Keratinocyte (primary cell): ENCODE measurements around a stretch of chr1.

GRCh38 chr1:21331950-21332606, 41.8 kb upstream of the ECE1 start:
CAGE:
- cytosol, long polyA minus RNA = no peak
- cytosol, long polyA plus RNA = no peak
- long polyA plus RNA = no peak
- nucleus, long polyA minus RNA = no peak
- nucleus, long polyA plus RNA = no peak

DNA sequence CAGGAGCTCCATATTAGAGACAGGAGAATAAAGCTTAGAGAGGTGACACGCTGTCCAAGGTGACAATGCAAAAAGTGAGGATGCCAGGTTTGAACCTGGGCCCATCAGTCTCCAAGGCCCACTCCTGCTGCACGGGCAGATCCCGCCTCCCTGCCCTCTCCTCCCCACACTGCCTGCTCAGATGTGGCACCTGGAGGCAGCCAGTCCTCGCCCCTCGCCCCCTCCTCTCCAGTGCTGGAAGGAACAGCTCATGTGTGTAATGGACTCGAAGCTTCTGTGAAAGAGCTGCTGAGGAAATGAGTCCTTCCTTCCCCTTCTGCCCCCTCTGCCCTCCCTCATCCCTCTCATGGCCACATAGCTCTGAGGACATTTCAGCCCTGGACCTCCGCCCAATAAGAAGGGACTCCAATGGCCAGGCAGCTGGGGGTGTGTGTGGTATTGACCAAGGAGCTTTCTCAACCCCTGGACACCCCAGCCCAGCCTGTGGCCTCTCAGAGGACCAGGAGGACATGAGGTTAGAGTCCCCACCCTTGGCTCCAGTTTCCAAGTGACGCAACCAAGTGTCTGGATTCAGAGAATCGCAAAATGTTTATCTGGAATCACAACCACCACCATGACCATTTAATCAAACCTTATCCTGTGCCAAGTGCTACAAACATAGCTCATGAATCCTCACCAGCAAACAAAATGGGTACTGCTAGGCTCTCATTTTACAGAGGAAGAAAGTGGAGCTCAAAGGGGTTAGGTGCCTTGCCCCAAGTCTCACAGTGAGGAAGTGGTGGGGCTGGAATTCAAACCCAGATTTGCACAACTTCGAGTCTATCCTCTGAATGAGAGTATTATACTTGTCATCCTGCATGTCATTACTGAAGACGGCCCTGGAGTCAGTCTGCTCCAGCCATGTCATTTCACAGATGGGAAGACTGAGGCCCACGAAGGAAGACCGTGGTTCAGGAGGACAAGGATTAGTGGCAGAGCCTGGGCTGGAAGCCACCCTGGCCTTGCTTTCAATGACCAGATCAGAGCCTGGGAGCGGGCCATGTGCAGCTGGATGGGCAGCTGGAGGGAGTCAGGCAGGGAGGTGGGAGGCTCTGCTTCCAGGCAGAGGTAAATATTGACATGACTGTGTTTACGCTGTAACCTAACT, 47.8 kb upstream of the ECE1 start:
CAGE:
- cytosol, long polyA minus RNA = no peak
- cytosol, long polyA plus RNA = no peak
- long polyA plus RNA = no peak
- nucleus, long polyA minus RNA = no peak
- nucleus, long polyA plus RNA = no peak

GRCh38 chr1:21440735-21441158, 810 bp downstream of the NBPF3 start:
CAGE:
- cytosol, long polyA minus RNA = no peak
- cytosol, long polyA plus RNA = no peak
- long polyA plus RNA = no peak
- nucleus, long polyA minus RNA = no peak
- nucleus, long polyA plus RNA = no peak

CAGE:
- cytosol, long polyA minus RNA = no peak
- cytosol, long polyA plus RNA = no peak
- long polyA plus RNA = no peak
- nucleus, long polyA minus RNA = no peak
- nucleus, long polyA plus RNA = no peak
These were observed 904 bp downstream of the ALPL start for GRCh38 chr1:21510139-21510514.

CAGE:
- cytosol, long polyA minus RNA = no peak
- cytosol, long polyA plus RNA = no peak
- long polyA plus RNA = no peak
- nucleus, long polyA minus RNA = no peak
- nucleus, long polyA plus RNA = no peak
These were observed 60.4 kb downstream of the RAP1GAP start for GRCh38 chr1:21608765-21609181.

GRCh38 chr1:21669719-21670457, 731 bp upstream of the RAP1GAP start:
CAGE:
- cytosol, long polyA minus RNA = no peak
- cytosol, long polyA plus RNA = no peak
- long polyA plus RNA = no peak
- nucleus, long polyA minus RNA = no peak
- nucleus, long polyA plus RNA = no peak

GRCh38 chr1:21704230-21704641, 35.1 kb upstream of the RAP1GAP start:
CAGE:
- cytosol, long polyA minus RNA = no peak
- cytosol, long polyA plus RNA = no peak
- long polyA plus RNA = no peak
- nucleus, long polyA minus RNA = no peak
- nucleus, long polyA plus RNA = no peak

DNA sequence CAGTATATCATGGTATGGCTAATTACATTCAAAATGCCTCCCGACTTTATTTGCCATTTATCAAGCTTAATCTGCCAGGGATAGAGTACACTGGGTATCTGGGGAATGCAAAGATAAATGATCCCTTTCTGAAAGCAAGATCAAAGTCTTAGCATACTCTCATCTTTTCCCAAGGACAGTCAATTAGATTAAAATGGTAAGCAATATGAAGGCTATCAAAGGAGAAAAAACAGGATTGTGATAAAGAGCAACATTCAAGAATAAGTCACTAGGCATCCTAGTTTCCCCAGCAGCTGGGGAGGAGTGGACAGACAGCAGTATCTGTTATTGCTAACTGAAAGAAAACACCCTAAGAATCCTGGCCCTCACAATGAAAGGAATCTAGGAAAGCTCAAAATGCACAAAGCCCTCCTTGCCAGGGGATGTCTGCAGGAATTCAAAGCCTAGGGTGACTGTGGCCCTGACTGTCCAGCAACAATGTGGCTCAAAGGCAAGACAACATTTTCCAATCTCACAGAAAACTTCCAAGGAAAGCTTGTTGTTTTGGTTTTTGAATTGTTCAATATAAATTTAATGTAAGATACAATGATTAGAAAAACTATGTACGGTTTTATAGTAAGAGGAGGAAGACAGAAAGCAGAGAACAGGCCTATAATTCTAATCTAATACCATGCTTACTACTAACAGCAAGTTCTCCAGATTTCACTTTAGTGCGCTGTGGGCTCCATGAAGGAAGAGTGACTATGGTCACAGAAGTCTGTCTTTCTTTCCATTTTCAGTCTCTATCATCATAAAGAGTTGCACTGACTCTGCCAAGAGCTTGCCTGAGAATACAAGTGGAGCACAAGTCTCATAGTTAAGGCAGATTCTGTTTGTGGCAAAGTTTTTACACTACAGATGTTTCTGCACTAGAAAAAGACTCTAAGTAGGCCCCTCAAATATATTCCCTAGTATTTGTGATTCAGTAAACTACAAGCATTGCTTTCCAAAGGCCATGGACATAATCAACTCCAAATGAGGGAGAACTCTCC, 56.8 kb downstream of the USP48 start:
CAGE:
- cytosol, long polyA minus RNA = no peak
- cytosol, long polyA plus RNA = no peak
- long polyA plus RNA = no peak
- nucleus, long polyA minus RNA = no peak
- nucleus, long polyA plus RNA = no peak

GRCh38 chr1:21783366-21784517, 793 bp upstream of the USP48 start:
CAGE:
- cytosol, long polyA minus RNA = no peak
- cytosol, long polyA plus RNA = no peak
- long polyA plus RNA = no peak
- nucleus, long polyA minus RNA = no peak
- nucleus, long polyA plus RNA = no peak

GRCh38 chr1:21814166-21814820, 2.2 kb downstream of the LDLRAD2 start:
CAGE:
- cytosol, long polyA minus RNA = no peak
- cytosol, long polyA plus RNA = no peak
- long polyA plus RNA = no peak
- nucleus, long polyA minus RNA = no peak
- nucleus, long polyA plus RNA = no peak

DNA sequence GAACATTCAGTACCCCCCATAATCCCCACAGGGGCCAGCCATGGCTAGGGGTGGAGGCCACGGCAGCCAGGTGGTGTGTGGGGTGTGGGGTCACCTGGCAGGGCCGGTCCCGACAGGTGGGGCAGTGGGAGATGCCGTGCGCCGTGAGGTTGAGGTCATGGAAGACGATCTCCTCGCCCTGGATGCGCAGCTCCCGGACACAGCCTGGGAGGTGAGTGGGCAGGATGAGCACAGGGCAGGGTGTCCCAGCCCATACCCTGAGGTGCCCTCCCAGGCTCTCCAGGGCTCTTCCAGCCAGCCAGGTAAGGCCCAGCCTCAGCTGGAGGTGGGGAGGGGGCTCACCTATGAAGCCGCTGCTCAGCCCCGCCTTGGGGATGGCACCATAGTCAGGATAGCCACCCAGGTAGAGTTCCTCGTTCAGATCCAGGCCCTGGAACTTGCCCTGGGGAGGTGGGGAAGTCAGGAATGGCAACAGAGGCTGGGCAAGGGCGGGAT, 19.1 kb downstream of the LDLRAD2 start:
CAGE:
- cytosol, long polyA minus RNA = no peak
- cytosol, long polyA plus RNA = no peak
- long polyA plus RNA = no peak
- nucleus, long polyA minus RNA = no peak
- nucleus, long polyA plus RNA = no peak

DNA sequence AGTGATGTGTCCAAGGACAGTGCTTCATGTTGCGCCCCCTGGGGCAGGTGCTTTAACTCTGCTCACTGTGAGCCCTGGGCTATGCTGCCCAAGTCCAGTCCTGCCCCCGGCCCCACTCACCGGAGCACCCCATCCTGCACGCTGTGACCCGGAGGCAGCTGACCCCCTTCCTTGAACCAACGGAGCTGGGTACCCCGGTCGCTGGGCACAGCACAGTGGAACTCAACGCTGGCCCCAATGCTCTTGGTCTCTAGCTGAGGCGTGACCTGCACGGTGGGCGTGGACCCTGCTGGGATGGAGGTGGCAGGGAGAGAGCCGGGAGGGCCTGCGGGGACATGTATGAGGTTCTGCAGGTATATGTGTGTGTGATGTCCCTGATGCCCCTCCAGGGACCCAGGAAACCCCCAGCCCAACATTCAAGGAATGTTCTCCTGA, 24.6 kb downstream of the LDLRAD2 start:
CAGE:
- cytosol, long polyA minus RNA = no peak
- cytosol, long polyA plus RNA = no peak
- long polyA plus RNA = no peak
- nucleus, long polyA minus RNA = no peak
- nucleus, long polyA plus RNA = no peak

CAGE:
- cytosol, long polyA minus RNA = no peak
- cytosol, long polyA plus RNA = no peak
- long polyA plus RNA = no peak
- nucleus, long polyA minus RNA = no peak
- nucleus, long polyA plus RNA = no peak
These were observed 27.3 kb downstream of the HSPG2 start for GRCh38 chr1:21909490-21910492.

GRCh38 chr1:22141770-22142458, 983 bp downstream of the WNT4 start:
CAGE:
- cytosol, long polyA minus RNA = no peak
- cytosol, long polyA plus RNA = no peak
- long polyA plus RNA = no peak
- nucleus, long polyA minus RNA = no peak
- nucleus, long polyA plus RNA = no peak

DNA sequence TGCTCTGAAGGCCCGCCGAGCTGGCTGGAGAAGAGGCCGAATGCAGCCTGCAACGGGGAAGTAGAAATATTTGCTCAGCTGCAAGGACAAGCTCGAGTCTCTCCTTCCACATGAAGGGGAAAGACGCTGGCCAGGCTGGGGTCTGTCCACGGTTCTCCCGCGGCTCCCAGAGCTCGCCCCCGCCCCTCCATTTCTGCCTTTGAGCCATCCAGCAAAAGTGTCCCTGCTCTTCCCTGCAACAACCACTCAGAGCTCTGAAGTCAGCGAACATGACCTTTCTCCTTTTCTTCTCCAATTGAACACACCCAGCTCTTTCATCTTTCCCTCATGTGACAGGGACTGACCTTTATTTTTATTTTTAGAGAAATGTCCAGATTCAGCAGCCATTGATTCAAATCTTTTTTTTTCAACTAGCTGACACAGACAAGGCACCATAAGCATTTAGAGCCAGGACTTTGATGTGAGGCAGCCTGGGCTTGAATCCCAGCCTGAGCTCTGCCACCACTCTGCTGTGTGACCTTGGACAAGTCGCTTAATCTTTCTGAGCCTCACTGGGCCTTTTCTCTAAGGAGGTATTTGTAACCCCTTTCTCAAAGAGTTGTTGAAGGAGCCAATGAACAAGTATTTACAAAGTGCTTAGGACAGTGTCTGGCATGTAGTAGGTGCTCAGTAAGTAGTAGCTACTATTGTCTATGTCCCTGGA, 149.3 kb upstream of the WNT4 start:
CAGE:
- cytosol, long polyA minus RNA = no peak
- cytosol, long polyA plus RNA = no peak
- long polyA plus RNA = no peak
- nucleus, long polyA minus RNA = no peak
- nucleus, long polyA plus RNA = no peak

DNA sequence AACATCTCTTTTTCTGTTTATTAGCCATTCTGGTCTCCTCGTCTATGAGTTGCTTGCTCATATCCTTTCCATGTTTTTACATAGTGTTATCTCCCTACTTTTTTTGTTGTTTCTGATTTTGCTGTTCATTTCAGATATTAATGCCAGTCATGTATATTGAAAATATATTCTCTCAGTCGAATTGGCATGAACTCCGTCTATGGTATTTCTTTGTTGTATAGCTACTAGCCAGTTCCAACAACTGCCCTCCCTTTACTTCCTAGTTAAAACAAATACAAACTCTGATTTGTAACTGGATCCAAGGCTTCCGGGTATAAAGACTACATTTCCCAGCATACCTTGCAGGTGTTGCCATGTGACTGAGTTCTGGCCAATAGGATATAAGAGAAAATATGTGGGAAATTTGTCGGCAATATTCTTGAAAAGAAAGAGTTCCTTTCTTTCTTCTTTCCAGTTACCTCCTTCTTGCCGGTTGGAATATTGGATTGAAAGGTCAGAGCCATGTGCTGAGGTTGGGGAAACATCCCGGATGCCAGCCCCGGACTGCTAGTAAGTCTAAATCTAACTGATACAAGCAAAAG, 23.1 kb upstream of the ZBTB40 start:
CAGE:
- cytosol, long polyA minus RNA = no peak
- cytosol, long polyA plus RNA = no peak
- long polyA plus RNA = no peak
- nucleus, long polyA minus RNA = no peak
- nucleus, long polyA plus RNA = no peak

GRCh38 chr1:22452468-22452990, 878 bp downstream of the ZBTB40 start:
CAGE:
- cytosol, long polyA minus RNA = no peak
- cytosol, long polyA plus RNA = no peak
- long polyA plus RNA = no peak
- nucleus, long polyA minus RNA = no peak
- nucleus, long polyA plus RNA = no peak

CAGE:
- cytosol, long polyA minus RNA = no peak
- cytosol, long polyA plus RNA = no peak
- long polyA plus RNA = no peak
- nucleus, long polyA minus RNA = no peak
- nucleus, long polyA plus RNA = no peak
These were observed 2.7 kb downstream of the ZBTB40 start for GRCh38 chr1:22454240-22454808.

DNA sequence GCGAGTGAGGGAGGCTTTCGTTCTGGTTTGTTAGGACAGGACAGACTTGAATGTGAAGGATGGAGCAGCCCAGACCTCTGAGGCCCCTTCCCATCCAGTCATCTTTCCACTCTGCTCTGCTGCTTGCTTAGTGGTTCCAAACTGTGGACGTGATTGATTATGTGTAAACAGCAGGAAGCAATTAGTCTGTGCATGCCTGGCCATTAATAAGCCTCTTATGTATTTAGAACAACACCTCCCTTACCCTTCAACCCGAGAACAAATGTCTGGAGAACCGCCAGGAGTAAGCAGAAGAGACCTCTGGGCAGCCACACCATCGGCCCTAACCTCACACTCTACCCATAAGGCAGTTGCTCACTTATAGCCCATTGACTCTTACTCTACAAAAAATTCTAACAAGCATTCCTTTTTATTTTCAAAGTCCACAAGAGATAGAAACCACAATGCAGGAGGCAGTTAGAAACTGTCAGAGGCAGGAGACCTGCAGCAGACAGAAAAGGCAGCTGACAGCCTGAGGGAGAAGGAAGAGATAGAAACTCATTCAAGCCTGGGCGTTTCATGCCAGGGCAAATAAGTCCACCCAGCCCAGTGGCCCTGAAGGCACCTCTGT, 5.9 kb upstream of the EPHA8 start:
CAGE:
- cytosol, long polyA minus RNA = no peak
- cytosol, long polyA plus RNA = no peak
- long polyA plus RNA = no peak
- nucleus, long polyA minus RNA = no peak
- nucleus, long polyA plus RNA = no peak

DNA sequence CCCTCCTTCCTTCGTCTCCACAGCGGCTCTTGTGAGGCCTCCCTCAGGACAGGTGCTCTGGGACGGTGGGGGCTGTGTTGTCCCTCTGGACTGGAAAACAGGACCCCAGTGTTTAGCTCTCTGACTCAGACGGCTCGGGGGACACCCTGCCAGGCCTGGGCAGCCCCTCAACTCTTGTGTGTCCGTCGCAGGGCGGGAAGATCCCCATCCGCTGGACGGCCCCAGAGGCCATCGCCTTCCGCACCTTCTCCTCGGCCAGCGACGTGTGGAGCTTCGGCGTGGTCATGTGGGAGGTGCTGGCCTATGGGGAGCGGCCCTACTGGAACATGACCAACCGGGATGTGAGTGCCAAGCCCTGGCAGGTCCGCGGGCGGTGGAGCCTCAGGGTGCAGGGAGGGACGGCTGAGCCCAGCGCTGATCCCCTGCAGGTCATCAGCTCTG, 35.9 kb upstream of the C1QA start:
CAGE:
- cytosol, long polyA minus RNA = no peak
- cytosol, long polyA plus RNA = no peak
- long polyA plus RNA = no peak
- nucleus, long polyA minus RNA = no peak
- nucleus, long polyA plus RNA = no peak